ENCODE measurements around the genes RBPMS2, PLEKHO2 and DPP8.

GRCh38 chr15:63985026-63986131 is 60.9 kb downstream of the DAPK2 start:
- PRO-cap, result bidirectional peak, plus-strand start at chr15:63985468, minus-strand start at chr15:63985343

DNA sequence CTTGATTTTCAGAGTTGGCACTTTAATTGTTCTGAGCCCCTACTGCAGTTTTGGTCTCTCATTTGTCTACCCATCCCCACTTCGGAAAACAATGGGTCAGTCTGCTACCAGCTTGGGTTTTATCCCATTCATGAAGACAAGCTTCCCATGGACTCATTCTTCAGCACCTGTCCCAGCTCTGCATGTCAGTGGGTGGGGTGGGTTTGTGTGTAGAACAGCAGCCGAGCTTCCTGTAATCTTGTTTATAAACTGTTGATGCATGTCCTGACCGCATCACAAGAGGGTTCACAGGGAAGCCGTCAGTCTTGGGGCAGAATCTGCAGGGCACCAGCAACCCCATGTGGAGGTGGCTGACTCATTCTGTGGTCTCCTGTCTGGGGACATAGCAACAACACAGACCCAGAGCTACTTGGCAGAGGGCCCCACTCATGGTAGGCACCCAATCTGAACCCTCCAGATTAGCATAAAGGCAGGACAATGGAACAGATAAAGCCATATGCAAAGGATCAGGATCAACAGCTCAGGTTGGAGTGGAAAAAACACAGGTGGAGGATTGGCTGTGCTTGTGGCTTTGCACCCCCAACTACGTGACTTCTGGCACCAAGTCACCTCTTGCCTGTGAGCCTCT is 35.6 kb downstream of the DAPK2 start:
- PRO-cap, result no peak

DNA sequence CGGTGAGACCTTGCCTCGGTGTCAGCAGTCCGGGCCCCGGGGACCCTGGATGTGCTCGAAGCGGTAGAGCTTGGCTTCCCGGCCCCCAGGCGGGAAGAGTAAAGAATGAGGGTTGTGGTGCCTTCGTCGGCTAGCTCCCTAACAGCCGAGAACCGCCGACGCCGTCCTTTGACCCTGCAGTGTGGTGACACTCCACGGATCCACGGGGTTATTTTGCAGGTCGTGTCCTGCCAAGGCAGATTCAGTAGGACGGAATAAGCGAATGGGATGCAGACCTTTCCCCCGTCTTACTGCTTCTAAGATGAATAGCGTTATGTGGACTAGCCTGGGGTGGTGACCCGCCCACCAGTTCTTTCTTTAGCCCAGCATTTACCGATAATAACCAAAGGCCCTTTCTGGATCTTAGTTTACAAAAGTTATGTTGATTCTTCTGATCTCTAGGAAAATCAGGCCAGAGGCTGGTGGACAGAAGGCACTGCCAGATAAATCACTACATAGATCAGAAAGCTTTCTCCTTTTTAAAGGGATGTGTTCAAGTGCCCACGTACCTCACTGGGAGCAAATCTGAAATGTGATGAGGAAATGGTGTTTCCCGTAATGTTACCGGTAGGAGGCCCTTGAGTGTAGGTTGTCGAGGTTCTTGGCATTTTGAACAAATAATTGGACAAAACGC is 620 bp downstream of the SNX1 start:
- PRO-cap, result unidirectional peak, minus-strand start at position 492 of the sequence

- PRO-cap, result no peak
These were observed 4.0 kb downstream of the PPIB start for GRCh38 chr15:64158698-64159248.

GRCh38 chr15:64409473-64409826 is 21.8 kb downstream of the TRIP4 start:
- PRO-cap, result no peak

GRCh38 chr15:64461788-64462615 is 1.6 kb downstream of the ZNF609 start:
- PRO-cap, result no peak

DNA sequence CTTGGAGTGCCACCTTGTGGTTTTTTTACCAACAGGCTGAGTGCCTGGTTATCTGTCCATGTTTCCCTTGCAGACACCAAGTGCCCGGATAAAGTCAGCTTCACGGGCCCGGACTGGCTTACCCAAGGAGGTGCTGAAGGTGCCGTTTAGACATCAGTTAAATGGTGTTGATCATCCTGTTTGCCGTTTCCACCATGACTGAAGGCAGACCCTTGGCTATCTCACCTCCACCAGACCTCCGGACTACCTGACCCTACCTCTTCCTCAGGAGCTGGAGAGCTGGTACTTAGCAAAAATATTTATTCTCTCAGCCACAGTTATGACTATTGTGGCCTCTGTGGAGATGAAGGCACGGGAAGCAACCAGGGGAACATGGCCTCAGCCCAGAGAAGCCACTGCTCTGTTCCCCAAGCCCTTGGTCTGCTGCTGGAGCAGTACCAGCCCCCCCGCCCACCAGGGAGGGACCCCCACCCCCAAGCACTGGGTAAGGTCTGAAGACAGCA is 93.7 kb downstream of the RBPMS2 start:
- PRO-cap, result no peak

- PRO-cap, result no peak
These were observed 91.6 kb downstream of the RBPMS2 start for GRCh38 chr15:64683792-64684185.

DNA sequence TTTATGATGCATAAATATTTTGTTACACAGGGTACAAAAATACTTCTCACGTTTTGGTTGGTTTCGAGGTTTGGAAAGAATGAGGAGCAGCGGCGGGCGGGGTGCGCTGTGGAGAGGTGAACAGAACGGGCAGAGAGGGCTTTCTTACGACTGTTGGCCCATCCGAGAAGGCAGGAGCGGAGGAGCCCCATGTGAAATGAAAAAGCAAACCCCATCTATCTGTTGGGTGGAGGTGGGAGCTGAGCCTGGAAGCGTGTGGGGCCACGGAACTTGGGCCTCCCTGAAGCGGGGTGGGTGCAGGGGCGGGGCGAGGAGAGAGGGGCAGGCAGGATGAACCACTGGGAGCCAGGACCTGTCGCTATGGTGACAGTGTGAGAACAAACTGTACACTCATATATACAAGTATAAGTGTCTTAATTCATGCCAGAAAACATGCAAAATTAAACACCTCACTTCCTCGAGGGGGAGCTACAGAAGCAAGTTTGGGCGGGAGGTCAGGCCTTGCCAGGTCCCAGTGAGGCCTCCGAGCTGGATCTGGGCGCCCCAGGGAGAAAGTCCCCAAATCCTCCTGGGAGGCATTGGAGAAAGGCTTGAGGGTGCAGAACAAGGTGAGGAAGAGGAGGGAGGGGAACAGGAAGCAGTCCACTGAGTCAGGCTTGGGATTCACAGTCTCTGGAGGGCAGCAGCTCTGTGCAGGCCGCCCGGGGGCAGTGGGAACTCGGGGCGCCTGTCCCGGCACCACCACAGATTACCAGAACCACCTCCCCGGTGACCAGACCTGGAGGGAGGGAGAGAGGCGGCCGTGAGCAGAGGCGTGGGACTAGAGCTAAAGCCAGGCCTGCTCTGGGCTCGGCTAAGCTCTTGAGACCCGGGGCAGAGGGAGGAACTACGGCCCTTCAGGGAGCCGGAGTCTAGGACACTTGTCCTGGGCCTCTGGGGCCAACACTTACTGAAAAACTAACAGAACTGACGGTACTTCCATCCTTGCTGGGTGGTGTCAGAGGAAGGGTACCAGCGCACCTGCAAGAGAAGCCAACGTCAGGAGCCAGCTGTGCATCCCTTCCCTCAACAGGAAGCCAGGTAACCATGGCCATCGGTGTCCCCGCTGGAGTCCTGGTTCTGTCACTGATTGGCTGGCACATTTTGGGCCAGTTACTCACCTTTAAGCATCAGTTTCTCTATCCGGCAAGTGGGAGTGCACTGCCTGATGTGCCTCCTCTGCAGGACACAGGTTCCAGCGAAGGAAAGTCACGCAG is 34.7 kb downstream of the RBPMS2 start:
- PRO-cap, result unidirectional peak, plus-strand start at position 80 of the sequence

GRCh38 chr15:64762991-64763448 is 12.4 kb downstream of the RBPMS2 start:
- PRO-cap, result no peak

DNA sequence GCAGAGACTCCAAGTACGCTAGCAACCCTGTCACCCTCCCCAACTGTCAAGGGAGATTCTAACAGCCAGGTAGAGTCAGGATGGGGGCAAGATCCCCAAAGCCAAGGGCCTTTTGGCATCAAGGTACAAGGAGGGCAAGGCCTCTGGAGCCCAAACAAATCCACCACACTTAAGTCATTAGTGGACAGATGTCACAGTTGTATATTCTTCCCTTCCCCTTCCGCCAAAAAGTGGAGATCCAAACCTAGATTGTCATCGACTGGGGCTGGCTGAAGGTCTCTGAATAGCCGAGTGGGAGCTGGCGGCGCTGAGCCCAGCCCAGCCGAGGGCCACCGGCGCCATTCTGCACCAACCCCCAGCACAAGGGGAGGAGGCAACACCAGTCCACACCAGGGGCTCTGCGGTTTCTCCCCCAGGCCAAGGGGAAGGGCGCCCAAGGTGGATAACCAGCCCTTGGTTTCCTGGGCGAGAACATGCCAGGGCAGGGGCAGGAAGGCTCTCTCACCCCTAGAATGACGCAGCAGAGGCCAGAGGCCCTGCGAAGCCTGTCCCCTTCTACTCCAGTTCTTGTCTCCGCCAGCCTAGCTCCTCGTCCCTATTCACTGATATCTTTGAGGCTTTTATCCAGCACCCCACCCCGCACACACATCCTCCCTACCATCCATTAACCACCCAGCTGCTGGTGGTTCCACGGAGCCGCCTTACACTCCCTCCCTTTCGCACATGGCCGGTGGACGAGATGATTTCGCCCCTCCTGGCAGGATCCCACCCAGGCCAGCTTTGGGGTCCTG is 1.4 kb downstream of the RBPMS2 start:
- PRO-cap, result no peak

GRCh38 chr15:64775158-64776055 is at the start of gene RBPMS2:
RBPMS2 (minus strand) TSS chr15:64775589.
- PRO-cap, result bidirectional peak, plus-strand start at chr15:64775923, minus-strand start at chr15:64775828

DNA sequence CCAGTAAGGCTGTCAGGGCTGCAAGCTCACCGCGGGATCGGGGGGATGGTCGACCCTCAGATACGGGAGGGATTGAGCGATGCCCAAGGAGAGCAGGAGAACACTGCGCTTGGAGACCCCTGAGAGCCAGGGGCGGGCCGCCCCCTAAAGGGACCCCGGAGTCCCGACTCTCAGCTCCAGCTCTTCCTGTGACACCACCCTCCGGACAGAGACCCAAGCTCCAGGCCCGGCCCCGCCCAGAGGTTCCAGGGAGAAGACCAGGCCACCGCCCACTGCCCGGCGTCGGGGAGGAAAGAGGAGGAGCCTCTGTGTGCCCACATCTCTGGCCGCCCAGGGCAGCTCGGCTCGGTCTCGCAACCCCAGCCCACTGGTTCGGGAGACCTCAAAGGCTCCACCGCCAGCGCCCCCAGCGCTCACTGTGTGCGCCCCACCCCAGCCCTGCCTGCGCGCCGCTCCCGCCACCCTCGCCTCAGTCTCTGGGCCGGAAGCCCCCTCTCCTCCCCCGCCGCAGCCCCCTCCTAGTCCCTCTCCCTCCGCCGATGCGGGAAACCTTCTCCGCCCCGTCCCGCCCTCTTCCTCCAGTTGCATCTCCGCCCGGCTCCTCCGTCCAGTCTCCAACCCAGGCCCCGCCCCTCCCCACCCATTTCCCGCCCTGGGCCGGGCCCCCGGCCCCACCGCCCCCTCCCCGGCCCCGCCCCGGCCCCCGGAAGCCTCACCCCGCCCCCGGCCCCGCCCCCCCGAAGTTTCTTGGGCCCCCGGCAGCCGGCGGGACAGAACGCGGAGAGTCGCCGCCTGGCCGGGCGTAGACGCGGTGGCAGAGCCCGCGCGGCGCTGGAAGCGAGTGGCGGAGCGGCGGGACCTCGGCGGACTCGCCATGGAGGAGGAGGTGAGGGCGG is at the start of gene PLEKHO2:
TSS of gene PLEKHO2 (plus strand) at position 773 of the 896 bp plus-strand sequence.
- PRO-cap, result bidirectional peak, plus-strand start at position 272 of the sequence, minus-strand start at position 207 of the sequence; bidirectional peak, plus-strand start at position 773 of the sequence, minus-strand start at position 478 of the sequence

GRCh38 chr15:64842039-64842434 is 322 bp downstream of the PLEKHO2 start:
- PRO-cap, result bidirectional peak, plus-strand start at chr15:64842314, minus-strand start at chr15:64842227

DNA sequence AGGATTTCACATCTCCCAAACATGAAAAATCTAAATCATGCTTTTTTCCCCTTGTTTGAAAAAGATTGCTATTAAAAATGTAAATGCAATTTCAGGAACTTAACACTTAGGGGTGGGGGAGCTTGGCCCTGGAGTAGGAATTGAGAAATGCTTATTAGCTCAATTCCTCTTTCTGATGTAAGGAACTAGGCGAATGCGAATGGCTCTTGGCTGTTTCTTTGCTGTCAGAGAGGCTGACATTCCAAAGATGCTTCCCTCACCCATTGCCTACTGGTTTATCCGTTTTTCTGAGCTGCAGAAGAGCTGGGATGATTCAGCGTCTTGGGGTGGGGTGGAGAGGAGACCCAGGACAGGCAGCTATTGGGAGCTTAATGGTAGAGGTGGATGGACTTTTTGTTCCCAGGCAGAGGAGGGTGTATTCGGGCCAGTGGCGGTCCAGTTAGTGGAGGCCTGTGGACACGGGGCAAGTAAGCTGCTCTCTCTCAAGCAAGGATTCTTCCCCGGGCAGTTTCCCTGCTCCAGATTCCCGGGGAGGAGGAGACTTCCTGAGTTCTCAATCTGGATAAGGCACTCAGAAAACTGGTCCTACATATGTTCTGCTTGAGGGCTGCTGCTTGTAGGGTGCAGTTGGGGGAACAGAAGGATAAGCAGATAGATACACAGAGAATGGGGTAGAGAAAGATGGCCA is 9.8 kb downstream of the PLEKHO2 start:
- PRO-cap, result no peak

DNA sequence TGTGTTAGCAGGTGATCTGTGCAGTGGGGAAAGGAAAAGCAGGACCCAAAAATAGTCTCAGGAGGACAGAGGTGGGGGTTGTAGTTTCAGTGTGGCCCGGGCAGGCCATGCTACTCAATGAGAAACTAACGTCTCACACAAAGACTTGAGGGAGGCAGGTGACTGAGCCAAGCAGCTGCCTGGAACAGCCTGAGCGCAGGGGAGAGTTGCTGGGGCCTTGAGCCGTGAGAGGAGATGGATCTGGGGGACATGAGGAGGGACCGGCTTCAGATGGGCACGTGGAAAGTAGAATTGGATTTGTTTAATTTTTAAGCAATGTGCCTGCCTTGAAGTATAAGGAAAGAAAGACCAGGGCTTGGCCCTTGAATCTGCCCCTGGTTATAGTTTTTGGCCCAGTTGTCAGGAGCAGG is 18.6 kb downstream of the ANKDD1A start:
- PRO-cap, result no peak

GRCh38 chr15:64944272-64944716 is 32.6 kb downstream of the ANKDD1A start:
- PRO-cap, result unidirectional peak, minus-strand start at chr15:64944620

- PRO-cap, result no peak
These were observed 39.1 kb upstream of the IGDCC4 start for GRCh38 chr15:65461805-65462292.

DNA sequence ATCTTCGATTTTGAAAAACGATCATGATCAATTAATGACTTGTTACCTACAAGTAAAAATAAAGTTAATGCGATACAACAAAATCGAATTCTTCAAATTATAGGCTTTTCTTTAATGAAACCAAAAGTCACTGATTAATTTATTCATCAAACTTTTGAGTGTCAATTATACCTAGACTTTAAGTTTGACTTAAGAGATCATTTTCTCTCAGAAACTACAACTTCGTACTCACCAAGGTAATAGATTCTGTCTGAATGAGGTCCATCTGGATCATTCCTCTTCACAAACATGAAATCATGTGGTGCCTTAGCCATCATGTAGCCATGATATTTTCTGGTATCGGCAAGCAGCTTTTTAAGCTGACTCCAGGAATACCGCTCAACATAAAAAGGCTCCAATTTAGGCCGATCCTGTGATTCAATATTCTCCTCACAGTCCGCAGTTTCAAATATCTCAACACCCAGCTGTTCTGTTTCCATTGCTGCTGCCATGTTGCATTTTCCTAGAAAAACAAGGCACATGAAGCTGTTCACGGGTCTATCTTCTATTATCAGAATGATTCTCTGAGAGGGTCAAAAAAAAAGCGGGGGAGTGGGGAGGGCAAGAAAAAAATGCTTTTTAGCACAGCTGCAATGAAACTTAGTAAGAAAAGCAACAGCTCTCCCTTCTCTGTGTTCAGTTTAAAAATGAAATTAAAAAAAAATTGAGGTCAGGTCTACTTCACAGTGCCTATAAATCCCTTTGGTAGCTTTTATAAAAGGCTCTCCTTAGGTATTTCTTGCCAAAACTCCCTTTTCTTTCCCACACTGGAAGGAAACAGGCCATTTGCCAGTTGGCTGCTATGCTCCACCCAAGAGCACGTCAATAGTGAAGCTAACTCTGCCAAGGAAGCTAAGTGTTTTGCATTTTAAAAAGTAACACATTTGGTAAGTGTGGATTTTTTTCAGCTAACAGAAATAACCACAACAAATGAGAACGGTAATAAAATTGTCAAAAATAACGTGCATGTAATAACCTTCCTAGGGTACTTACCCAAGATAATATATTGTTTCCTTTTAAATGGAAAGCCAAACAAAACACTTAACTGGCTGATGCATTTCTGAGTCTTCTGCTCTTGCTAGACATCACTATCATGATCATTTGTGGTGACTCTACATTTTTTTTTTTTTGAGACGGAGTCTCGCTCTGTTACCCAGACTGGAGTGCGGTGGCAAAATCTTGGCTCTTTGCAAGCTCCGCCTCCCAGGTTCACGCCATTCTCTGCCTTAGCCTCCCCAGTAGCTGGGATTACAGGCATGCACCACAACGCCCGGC is 5.0 kb downstream of the DPP8 start:
- PRO-cap, result no peak

DNA sequence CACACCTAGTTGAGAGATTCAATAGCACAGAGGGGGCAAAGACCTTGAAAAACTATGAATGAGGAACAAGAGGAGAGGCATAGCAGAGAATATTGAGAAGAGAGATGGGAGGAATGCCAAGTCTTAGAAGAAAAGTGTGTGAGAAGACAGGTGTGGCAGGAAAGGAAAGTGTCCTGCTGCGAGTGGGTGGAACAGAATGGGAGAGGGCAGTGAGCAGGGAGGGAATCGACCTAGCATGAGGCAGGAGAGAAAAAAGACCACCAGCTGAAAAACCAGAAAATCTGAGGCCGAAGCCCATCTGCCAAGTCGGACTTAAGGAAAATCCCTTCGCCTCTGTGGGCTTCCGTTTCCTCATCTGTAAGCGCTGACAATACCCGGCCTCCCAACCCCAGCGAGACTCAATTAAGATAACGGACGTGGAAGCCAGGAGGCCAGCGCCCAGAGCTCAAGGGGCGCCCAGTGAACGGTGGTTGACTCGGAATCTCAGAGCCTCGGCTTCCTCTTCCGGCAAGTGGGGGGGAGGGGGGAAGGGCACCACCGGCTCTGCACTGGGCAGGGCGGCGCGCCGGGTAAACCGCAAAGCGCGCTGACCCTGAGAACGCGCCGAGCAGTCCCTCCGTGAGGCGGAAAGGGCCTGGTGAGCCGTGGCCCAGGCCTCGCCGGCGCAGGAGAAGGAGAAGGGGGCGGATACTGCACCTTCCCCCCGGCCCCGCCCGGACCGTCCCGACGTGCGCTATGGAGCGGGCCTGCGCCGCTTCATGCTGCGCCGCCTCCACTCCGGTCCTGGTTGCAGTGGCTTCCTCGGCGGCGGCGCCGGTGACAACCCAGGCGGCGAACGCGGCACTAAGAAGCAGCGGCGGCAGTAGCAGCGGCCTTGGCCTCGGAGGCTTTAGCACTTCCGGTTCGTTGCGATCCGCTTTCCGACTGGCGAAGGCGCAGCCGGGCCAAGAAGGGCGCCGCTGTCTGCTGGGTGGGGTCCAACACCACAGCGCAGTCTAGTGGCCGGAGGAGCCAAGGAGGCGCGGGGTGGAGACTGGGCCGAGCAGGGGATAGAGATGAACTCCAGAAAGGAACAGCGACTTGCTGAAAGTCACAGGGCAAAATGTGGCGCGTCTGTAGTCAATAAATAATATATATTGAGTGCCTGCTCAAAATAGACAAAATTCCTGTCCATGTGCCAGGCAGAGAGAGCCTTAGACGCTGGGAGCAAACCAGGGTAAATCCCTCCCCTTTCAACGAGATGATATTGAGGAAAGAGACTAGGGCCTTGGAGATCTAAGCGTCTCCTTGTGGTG is at the start of gene DPP8:
TSS of gene DPP8 (minus strand) at position 900 of the 1,295 bp plus-strand sequence.
- PRO-cap, result bidirectional peak, plus-strand start at position 410 of the sequence, minus-strand start at position 353 of the sequence; bidirectional peak, plus-strand start at position 579 of the sequence, minus-strand start at position 503 of the sequence; bidirectional peak, plus-strand start at position 729 of the sequence, minus-strand start at position 671 of the sequence; bidirectional peak, plus-strand start at position 1,065 of the sequence, minus-strand start at position 891 of the sequence

Data from left lung (tissue), 1 donor.